Mesangial cell (primary cell): ENCODE measurements around the genes POLR2E and PCSK4.

GRCh38 chr19:1040737-1041586 is 1.1 kb downstream of the ABCA7 start:
- RAMPAGE, long total RNA = no peak

GRCh38 chr19:1041587-1042873 is 2.1 kb downstream of the ABCA7 start:
- RAMPAGE, long total RNA = no peak

DNA sequence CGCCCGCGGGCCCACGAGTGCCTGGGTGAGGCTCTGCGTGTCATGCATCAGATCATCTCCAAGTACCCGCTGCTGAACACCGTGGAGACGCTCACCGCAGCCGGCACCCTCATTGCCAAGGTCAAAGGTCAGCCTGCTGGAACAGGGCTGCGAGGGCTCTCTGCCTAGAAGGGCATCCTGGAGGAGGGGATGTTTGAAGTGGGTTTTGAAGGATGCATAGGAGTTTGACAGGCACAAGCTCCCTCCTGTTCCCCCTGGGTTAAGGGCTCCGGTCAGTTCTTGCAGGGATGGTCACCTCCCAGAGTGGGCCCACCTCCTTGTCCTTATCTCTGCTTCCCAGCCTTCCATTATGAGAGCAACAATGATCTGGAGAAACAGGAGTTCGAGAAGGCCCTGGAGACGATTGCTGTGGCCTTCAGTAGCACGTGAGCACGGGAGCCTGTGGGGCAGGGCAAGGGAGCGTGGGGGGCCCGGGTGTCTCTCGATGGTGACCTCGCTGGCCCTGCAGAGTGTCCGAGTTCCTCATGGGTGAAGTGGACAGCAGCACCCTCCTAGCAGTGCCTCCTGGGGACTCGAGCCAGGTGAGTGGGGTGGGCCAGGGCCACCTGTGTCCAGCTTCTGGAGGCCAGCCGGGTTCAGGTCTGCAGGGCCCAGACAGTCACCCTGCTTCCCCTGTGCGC is 6.3 kb downstream of the ARHGAP45 start:
- RAMPAGE, long total RNA = no peak

DNA sequence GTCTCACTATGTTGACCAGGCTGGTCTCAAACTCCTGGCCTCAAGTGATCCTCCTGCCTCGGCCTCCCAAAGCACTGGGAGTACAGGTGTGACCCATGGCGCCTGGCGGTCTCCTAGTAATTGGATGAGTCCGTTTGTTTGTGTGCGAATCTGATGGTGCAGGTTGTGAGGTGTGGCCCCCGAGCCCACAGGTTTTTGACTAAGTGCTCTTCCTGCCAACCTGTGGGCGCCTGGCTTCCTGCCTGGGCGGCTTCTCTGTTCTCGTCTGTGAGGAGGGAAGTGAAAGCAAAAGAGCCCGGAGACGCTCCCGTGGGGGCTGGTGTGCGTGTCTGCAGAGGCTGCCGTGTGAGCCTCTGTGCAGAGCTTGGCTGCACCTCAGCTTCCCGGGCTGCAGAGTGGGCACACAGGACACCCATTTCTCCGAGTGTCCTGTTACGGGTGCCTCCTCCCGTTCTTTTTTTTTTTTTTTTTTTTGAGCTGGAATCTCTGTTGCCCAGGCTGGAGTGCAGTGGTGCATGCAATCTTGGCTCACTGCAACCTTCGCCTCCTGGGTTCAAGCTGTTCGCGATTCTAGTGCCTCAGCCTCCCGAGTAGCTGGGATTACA is 10.1 kb downstream of the ARHGAP45 start:
- RAMPAGE, long total RNA = no peak

- RAMPAGE, long total RNA = no peak
These were observed 3.2 kb downstream of the POLR2E start for GRCh38 chr19:1091705-1092554.

DNA sequence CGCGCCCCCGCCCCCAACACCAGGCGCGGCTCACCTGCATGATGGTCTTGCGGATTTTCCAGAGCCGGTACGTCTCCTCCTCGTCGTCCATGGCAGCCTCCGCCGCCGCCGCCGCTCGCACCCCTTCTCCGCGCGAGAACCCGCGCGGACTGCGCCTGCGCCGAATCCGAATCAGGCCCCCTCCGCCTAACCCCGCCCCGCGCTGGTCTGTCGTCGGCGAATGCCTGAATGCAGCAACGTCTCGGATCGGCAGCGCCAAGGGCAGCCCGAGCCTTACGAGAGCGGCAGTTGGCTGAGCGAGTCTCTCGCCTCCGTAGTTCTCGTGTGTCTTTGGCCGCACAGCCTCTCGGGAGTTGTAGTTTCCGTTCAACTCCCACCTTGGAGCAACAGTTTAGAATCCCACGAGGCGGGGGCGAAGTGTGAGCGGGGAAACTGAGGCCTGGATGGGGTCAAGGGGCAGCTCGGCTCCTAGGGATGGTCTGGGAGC is at the start of gene POLR2E:
Gene POLR2E (minus strand): TSS at position 151 of the 487 bp plus-strand sequence.
- RAMPAGE, long total RNA = start-site peak on the minus strand centred at position 132 of the sequence, 40 bp wide, 1,972 reads

GRCh38 chr19:1119765-1120385 is 16.1 kb downstream of the GPX4 start:
- RAMPAGE, long total RNA = no peak

DNA sequence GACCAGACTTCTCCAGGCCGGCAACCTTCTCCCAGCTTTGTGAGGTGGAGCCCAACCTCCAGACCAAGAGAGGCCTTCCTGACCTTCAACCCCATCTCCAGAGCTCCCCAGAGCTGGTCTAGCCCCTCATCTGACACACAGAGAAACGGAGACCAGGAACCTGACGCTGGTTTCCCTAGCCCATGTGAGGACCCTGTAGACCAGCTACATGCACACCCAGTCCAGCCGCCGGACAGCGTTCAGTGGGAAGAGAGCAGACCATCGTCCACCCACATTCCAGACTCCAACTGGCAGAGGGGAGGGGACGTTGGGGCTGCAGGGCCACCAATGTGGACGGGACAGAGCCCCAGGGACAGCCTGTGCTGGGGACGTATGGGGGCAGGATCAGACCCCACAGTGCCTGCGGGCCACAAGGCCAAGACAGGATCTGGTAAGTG is 11.4 kb downstream of the SBNO2 start:
- RAMPAGE, long total RNA = no peak

DNA sequence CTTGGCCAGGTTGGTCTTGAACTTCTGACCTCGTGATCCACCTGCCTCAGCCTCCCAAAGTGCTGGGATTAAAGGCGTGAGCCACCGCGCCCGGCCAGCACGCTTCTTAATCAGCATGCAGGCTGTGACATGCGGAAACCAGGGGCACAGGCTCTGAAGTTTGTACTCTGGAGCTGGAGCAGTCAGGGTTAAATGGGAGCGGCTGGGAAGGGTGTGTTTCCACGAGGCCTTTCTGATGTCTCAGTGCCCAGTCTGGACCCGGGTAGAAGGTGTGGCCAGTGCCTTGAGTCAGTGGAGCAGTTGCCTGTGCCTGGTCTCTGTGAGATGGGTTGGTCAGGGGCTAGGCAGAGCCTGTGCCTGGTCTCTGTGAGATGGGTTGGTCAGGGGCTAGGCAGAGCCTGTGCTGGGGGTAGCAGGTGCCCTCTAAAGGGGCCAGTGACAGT is 3.3 kb downstream of the STK11 start:
- RAMPAGE, long total RNA = no peak

- RAMPAGE, long total RNA = no peak
These were observed 3.0 kb downstream of the ATP5F1D start for GRCh38 chr19:1244248-1245194.

DNA sequence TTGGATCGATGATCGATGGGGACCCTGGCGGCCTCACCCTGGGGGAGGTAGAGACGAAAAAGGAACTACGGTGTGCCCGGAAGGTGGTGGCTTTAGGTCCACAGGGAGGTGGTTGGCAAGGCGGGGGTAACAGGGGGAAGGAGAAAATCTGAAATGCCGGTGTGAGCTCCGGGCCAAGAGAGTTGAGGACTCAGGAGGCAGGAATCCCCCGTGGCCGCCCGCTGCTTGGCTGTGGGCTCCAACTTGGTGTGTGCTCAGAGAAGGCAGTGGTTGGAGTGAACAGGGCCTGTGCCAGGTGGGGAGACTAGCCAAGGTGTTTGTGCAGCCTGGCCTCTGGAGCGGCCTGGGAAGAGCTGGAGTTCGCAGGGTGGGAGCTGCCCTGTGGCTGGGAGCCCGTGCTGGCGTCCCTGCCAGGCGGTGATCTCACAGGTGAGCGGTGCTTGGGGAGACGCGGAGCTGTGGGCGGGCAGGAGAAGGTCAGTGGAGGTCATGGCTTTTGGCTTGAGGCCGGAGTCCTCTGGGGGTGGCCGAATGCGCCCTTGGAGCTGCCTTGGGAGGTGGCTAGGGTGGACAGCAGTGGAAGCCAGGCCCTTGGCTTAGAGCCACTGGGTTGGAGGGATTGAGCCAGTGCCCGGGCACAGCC is 7.3 kb upstream of the CIRBP start:
- RAMPAGE, long total RNA = no peak

- RAMPAGE, long total RNA = no peak
These were observed 1.9 kb upstream of the CIRBP start for GRCh38 chr19:1267331-1267522.

- RAMPAGE, long total RNA = no peak
These were observed 1.4 kb upstream of the FAM174C start for GRCh38 chr19:1273874-1274335.

DNA sequence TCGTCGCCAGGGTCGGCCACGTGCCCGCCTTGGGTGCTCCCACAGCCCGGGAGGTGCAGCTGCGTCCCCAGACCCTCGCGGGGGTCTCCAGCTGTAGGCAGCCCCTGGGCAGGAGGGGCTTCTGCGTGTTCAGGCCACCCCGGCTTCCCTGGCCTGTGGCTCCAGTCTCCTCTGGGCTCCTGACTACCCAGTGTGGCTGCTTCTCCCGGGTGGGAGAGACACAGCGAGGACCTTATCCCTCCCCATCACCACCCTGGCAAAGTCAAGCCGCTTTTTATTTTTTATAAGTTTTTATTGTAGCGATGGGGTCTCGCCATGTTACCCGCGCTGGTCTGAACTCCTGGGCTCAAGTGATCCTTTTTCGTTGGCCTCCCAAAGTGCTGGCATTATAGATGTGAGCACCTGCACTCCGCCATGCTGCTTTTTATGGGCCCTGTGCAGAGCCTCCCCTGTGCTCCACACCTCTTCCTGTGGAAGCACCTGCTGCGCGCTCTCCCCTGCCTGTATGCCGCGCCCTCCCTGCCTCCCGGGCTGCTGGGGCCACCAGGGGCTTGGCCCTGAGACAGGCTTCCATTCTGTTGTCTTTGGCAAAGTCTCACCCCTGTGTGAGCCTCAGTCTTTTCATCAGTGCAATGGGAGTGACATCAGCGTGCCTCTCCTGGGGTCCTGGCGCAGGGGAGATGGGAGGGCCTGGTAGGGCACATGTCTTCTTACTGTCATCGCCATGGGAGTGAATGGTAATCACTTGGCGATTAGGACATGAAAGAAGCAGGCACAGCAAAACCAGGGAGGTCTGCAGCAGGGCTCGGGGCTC is 1.2 kb downstream of the FAM174C start:
- RAMPAGE, long total RNA = no peak

DNA sequence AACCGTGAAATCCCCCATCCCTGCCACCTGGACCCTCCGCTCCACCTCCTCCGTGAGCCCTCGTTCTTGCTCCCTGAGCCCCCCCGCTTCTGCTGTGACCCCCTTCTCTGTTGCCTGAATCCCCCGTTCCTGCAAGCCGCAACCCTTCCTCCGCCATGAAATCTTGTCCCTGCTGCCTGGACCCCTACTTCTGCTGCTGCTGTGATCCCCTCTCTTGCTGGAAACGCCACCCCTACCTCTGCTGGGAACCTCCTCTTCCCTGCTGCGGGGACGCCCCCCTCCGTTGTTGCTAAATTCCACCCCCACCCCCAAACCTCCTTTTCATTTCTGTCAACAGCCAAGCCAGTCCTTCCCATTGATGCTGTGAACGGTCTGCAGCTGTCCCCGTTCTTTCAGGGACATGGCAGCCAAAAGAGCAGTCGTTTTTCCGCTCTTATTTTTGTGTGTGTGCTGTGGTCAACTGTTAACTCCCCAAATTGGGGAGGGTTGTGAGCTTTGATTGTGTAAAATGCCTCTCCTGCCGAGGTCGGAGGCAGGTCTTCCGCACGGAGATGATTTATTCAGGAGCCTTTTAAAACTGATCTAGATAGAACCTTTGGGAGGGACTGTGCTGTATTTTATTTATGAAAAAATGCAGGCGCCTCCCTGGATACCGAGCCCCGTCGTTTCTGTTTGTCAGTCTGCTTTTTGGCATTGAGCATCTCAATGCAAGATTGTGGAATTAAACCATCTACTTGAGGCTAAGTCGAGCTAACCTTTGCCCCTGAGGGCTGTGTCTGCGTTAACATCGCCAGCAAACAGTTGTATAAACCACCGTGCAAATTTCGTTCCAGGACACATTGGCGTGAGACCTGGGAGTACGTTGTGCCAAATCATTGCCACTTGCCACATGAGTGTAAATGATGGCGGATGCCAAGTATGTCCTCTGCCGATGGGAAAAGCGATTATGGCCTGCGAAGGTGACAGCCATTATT is 1.0 kb downstream of the PWWP3A start:
- RAMPAGE, long total RNA = no peak

- RAMPAGE, long total RNA = no peak
These were observed 10.3 kb upstream of the NDUFS7 start for GRCh38 chr19:1373306-1373903.

DNA sequence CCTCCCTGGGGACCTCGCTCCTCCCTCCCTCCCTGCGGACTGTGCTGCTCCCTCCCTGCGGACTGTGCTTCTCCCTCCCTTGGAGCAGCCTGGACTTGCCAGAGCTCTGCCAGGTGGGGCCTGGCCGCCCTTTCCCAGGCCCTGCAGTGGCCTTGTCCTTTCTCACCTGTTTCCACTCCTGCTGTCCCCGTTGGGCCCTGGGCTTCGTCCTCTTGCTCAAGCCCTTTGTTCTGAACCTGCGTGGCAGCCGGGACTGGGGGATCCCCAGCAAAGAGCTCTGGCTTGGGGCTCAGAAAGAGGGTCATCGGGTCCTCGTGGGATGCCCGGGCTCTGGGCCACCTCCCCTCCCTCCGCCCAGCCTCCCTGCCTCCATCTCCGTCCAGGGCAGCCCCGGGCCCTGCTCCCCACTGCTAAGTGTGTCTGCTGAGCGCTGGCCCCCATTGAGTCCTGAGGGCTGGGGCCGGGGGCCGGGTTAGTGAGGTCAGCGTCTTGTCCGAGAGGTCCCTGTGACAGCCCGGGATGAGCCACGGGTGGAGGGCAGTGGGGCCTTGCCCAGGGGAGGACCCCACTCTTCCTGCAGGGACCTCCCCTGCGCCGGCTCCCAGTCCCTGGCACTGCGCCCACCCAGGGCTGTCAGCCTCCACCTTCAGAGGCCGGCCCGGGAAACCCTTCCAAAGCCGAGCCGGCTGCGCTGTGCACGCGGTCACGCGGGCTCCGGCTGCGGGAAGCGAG is 6.5 kb downstream of the GAMT start:
- RAMPAGE, long total RNA = no peak

GRCh38 chr19:1433465-1433883 is 4.7 kb upstream of the RPS15 start:
- RAMPAGE, long total RNA = no peak

DNA sequence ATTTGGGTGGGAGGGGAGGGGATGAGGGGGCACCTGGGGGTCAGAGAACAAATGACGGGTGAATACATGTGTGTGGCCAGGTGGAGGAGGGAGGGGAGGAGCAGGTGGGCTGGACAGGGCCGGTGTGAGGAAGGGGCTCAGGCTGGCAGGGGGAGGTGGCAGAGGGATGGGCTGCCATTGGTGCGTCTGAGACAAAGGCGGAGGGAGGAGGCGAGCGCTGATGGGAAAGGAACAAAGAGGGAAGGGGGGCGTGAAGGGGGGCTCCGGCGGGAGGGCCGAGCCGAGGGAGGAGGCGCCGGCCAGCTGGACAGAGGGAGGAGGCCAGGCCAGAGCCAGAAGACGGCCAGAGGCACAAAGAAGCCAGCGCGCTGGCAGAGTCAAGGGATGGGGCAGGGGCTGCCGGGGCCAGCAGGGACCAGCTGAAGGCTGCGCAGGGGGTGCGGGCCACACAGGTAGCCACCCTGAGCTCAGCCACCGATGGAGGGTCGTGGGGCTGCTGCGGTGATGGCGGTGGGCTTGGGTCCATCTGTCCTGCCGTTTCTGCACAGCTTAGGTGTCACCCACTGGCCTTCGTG is 2.0 kb downstream of the APC2 start:
- RAMPAGE, long total RNA = no peak

DNA sequence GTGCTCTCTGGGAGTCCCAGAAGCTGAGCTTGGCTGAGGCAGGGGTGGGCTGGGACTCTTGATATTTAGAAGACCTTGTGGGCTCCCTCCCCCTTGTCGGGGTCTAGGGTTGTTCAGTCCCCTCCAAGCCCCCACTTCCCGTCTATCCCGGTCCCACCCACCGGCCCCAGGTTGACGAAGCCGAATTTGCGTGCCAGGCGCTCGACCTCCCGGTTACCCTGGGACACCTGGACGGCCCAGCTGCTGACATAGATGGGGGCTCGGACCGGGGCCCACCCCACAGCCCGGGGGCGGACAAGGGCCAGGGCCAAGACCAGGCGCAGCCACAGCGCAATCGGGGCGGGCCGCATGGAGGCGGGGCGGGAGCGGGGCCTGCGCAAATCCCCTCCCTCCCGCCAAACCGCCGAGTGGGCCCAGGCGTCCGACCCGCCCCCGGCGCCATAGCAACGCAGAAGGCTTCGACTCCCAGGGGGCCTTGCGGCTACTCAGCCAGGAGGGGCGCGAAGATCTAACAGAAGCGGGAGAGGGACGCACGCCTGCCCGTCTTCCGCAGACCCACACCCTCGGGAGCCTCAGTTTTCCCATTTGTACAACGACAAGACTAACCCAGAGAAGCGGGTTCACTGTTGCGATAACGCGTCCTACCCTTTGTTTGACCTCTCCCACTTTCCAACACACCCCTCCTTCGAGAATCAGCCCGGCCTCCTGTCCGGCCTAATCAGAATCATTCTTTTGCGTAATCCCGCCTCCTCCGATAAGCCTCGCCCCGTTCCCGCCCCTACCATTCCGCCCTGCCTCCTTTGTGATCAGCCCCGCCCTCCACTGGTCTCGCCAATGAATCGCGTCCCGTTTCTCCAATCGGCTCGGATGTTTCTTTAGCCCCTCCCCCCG is at the start of gene PCSK4:
Gene PCSK4 (minus strand): TSS at position 354 of the 891 bp plus-strand sequence.
- RAMPAGE, long total RNA = no peak